Measurements from ENCODE around the genes TMEM229A and POT1.

- PRO-cap, result no peak
These were observed 126.6 kb downstream of the IQUB start for GRCh38 chr7:123407854-123408186.

DNA sequence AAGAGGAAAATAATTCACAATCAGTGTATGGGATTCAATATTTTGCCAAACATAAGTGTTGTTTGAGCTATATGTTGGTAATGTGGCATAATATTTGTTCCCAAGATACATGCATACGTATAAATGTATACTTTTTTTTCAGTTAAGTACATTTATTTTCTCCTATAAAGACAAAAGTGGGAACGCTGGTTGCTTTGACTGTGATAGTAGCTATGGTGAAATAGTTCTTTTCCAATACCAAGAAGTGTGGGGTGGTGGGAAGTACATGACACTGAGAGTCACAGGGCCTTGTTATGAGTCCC, 764 bp downstream of the LMOD2 start:
- PRO-cap, result no peak

GRCh38 chr7:123656823-123657807, 1.4 kb downstream of the LMOD2 start:
- PRO-cap, result no peak

- PRO-cap, result no peak
These were observed at the start of gene TMEM229A for GRCh38 chr7:124032748-124033195. TSS of gene TMEM229A (minus strand) at chr7:124033067.

GRCh38 chr7:124724219-124724861, 41.3 kb downstream of the GPR37 start:
- PRO-cap, result no peak

DNA sequence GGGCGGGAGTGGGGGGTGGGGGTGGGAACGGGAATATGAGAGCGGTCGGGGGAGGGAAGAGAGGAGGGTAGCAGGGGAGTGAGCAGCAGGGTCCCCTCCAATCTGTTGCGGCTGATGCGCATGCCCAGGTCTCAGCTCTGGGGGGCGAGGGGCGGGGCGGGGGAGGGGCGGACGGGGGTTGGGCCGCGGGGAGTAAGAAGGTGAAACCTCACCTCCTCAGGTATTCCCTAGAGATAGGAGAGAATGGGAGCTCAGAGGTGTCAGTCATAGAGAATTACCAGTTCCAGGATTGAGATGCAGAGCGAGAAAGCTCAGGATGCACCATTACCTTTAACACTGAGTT, 585 bp upstream of the GPR37 start:
- PRO-cap, result no peak

- PRO-cap, result no peak
These were observed at the start of gene POT1 for GRCh38 chr7:124929432-124930365. TSS of gene POT1 (minus strand) at chr7:124929825.

- PRO-cap, result no peak
These were observed 62.3 kb downstream of the ZNF800 start for GRCh38 chr7:127330256-127330601.

DNA sequence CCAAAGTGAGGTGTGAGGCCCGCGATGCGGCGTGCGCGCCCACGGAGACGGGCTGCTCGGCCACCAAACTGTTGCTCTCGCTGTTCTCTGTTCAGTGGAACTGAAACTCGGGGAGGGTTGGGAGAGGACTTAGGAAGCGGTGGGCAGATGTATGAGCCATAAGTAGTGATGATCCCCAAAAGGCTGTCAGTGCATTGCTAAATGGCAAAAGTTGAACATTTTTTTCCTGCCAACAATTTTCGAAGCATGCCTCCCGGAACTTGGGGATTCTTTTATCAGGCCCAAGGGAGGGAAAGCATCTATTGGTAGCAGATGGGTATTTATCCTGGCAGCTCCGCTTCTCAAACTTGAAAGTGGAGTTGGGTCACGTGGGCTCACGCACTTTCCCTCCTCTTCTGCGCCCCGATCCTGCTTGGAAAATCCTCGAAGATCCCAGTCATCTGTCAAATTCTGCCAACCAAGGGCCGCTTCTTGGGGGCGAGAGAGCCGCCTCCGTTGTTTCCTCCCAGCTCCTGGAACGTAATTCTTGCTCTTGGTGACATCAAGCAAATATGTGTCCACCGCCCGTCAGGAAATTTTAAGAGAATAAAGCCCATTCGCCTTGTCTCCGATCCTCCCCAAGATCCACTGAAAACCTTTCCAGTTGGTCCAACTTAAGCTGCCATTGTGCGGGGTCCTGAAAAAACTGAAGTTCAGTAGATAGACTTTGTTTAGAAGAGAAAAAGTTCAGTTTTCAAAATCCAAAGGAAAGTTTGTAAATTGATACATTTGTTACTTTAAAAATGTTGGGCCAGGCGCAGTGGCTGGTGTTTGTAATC, 673 bp upstream of the ZNF800 start:
- PRO-cap, result bidirectional peak, plus-strand start at position 94 of the sequence, minus-strand start at position 96 of the sequence; bidirectional peak, plus-strand start at position 348 of the sequence, minus-strand start at position 355 of the sequence

- PRO-cap, result no peak
These were observed 1.9 kb upstream of the LRRC4 start for GRCh38 chr7:128033275-128033481.

DNA sequence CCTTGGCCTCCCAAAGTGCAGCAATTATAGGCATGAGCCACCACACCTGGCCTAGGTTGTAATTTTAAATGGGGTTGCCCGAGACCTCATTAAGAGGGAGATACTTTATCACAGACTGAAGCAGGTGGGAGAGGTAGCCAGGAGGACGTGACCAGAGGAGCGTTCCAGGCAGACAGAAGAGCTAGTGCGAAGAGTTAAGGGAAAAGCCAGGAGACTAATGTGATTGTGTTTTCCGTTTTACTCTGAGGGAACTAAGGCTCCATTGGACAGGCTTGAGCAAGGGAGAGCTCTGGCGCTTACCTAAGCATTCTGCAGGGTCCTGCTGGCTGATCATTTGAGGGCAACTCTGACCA, 60.2 kb upstream of the LRRC4 start:
- PRO-cap, result no peak

DNA sequence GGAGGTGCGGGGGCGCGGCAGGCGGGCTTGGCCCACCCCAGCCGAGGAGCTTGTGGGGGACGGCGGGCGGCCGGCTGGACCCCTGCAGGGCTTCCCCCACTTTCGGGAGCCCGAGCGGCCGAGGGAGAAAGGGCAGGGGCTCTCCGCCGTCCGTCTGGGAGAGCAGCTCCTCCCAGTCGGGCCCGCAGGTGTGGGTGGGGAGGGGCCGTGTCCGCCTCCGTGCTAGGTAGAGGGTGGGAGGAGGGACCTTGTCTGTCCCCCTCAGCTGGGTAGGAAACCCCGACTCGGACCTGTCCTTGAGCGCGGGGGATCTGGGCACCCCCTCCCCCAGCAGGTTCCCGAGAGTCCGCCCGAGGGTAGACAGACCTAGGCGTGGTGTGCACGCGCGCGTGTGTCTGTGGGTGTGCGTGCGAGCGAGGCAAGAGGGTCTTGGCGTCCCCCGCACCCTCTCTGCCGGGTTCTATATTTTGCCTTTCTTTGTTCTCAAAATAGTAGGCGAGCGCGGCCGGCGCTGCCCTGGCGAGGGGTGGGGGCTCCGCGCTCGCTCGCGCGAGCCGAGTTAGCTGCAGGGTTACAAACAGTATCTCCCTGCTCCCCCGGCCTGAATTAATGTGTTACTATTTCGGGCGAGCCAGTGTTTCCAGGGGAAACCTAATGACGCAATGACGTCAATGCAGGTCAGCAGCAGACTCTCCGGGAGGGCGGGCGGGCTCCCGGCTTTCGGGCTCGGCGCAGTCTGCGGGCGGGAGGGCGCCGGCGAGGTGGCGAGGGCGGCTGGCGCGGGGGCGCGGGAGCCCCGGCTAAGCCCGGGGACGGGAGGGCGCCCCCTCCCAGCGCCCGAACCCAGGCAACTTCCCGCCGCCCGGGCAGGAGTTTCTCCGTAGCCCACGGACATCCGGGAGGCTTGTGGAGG, 73.9 kb upstream of the LEP start:
- PRO-cap, result no peak

- PRO-cap, result no peak
These were observed 19.9 kb downstream of the RBM28 start for GRCh38 chr7:128323837-128324162.

- PRO-cap, result no peak
These were observed 5.6 kb downstream of the RBM28 start for GRCh38 chr7:128338110-128338482.

DNA sequence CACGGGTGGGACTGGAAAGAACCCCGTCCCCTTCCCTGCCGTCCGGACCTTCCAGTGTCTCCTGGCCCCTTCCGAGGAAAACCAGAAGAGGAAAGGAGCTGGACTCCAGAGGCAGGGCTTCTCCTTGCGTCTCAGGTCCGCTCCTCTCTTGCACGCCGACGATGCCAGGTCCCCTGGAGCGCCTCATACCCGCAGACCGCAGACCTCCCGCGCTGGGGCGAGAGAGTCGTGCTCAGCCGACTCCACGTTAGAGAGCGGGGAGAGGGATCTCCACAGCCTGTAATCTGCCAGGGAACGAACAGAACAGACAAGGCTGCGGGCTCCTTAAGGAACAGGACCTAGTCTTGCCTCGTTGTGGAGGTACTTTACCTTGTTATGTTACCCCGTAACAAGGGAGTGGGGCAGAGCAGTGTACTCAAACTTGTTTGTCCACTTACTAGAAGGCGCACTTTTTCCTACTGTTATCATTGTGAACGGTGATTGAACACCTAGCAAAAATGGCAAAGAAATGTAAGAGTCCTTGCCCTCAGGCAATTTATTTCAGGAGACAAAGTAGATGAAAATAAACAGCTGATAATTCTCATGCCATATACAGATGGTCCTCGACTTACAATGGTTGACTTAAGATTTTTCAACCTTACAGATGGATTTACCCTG, 524 bp upstream of the IMPDH1 start:
- PRO-cap, result bidirectional peak, plus-strand start at position 186 of the sequence, minus-strand start at position 150 of the sequence

DNA sequence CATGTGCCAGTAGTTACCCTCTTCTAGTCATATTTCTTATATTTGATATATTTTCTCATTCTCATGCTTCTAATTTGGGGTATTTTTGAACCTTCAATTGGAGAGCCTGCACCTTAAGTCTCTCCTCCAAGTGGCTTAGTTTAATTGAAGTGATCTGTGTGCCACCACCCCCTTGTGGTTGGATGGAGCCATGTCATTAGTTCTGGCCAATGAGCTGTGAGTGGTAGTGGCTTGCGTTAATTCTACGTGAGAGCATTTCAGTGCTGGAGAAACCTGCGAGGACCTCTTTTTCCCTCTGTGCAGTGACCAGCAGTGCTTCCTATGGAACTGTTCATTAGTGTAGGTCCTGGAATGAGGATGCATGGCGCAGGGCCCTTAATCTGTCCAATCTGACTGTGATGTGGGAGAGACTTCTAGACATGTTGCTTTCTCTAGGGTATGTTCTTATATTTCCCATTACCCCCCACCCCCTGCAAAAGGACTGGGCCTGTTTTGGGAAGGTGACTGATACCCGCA, 3.7 kb downstream of the HILPDA start:
- PRO-cap, result no peak

DNA sequence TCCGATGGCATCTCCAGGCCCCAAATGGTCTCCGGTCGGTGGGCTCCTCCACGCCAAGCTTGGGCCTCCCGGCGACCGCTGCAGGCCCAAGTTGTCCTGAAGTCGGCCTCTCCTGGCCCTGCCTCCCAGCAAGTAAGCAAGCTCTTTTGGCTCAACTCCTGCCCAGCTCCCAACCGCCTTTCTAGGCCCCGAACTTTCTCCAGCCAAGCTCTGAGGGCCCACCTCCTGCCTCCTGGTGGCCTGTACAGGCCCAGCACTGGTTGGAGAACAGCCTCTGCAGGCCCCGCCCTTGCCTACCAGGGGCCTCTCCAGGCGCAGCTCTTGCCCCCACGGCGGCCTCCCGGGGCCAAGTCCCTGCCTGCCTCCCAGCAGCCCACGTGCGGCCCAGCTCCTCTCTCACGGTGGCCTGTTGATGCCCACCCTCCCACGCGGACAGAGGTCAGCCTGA, 18.9 kb upstream of the GARIN1A start:
- PRO-cap, result no peak

GRCh38 chr7:128833635-128834362, 3.6 kb downstream of the FLNC start:
- PRO-cap, result no peak

GRCh38 chr7:128843716-128844330, 13.6 kb downstream of the FLNC start:
- PRO-cap, result no peak

GRCh38 chr7:128852408-128853137, 10.1 kb upstream of the ATP6V1F start:
- PRO-cap, result no peak